Breast epithelium (tissue), 2 donors: ENCODE measurements around a stretch of chr3.

- PRO-cap: no peak
- RAMPAGE, long total RNA, 2 experiments: no peak in any of the 2 experiments
These were observed 3.0 kb downstream of the NBEAL2 start for GRCh38 chr3:46982523-46982761.

GRCh38 chr3:47163059-47163496 lies 835 bp downstream of the SETD2 start:
- PRO-cap: no peak
- RAMPAGE, long total RNA, 2 experiments: no peak in any of the 2 experiments

GRCh38 chr3:47188057-47188256 lies 24.0 kb upstream of the SETD2 start:
- PRO-cap: no peak
- RAMPAGE, long total RNA, 2 experiments: no peak in any of the 2 experiments

DNA sequence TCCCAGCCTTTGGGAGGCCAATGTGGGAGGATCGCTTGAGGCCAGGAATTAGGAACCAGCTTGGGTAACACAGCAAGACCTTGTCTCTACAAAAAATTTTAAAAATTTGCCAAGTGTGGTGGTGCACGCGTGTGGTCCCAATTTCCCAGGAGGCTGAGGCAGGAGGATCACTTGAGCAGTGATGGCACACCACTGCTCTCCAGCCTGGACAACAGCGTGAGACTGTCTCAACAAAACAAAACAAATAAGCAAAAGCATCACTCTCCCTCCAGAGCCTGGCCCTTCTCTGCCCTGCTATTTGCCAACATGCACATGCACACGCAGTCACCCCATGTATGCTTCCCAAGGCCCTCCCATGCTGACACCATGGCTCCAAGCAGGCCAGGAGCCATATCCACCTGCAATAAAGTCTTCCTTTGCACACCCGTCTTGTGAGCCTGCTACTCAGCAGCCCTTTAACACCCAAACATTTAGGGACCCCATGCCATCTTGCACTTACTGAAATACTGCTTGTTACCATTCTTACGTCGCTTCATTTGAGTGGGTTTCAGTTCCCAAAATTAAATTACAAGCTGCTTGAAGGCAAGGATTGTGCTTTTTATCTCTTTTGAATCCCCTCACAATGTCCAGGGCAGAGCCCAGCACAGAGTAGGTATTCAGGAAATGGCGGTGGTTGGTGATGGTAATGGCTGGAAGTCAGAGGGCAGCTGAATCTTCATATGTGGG lies 2.0 kb downstream of the KIF9 start:
- PRO-cap: no peak
- RAMPAGE, long total RNA, 2 experiments: no peak in any of the 2 experiments

DNA sequence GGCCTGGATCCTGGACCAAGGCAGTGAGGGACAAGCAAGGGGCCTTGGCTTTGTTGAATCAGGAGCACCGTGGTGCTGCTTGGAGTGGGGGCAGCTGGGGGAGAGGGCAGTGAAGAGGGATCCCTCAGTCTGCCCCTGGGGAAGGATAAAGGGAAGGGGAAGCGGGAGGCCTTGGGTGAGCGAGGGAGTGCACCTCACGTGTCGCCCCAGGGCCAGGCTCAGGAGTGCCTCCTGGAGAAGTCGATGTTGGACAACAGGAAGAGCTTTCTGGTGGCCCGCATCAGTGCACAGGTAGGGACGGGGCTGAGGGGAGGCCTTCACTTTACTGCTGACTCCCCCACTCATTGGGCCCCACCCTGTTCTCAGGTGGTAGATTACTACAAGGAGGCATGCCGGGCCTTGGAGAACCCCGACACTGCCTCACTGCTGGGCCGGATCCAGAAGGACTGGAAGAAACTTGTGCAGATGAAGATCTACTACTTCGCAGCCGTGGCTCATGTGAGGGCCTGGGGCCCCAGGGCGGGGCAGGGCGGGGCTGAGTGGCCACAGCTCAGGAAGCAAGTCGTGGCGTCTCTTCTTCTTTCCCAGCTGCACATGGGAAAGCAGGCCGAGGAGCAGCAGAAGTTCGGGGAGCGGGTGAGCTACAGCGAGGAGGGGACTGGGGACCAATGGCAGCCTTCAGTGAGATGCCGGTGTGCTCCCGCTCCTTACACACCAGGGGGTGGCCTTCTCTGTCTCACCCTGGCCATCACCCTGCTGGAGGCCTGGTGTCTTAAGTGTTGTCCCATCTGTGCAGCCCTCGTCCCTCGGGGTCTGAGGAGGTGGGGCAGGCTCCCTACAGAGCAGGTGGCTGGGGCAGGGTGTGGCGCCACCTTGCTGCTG lies 25.5 kb downstream of the PTPN23 start:
- PRO-cap: no peak
- RAMPAGE, long total RNA, 2 experiments: no peak in any of the 2 experiments

- PRO-cap: no peak
- RAMPAGE, long total RNA, 2 experiments: no peak in any of the 2 experiments
These were observed 28.5 kb downstream of the PTPN23 start for GRCh38 chr3:47409229-47409864.

- PRO-cap: no peak
- RAMPAGE, long total RNA, 2 experiments: no peak in any of the 2 experiments
These were observed 40.0 kb downstream of the PTPN23 start for GRCh38 chr3:47420594-47421475.

DNA sequence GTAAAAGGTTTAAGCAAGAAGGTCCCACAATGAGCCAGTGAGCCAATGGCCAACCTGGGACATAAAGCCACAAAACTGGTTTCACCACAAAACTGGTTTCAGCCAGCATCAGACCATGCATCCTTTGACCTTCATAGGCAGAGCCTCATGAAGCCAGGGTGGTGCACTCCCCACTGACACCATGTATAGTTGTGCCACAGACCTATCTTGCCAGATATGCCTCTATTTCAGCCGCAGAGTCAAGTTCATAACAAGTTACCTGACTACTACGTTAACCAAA lies 41.9 kb downstream of the SCAP start:
- PRO-cap: no peak
- RAMPAGE, long total RNA, 2 experiments: no peak in any of the 2 experiments

DNA sequence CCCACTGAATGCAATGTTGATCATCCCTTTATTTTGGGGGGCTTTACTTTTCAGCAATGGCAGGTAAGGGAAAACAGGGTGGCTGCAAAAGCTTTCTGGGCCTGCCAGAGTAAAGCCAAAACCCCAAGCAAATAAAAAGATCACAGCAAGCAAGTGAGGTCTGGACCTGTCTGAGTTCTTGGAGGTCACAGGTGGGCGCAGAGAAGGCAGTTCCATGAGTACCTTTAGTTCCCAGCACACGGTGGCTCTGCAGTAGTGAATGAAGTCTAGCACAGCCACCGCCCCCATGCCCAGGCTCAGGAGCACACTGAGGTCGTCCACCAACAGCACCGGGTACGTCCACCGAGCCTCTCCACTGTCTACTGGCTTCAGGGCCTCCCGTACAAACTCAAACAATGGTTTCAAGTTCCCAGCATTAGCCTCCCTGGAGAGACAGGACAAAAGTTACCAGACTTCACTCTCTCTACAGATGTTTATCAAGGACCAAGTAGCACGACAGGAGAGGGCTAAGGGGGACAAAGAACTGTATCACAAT lies 12.0 kb downstream of the ELP6 start:
- PRO-cap: no peak
- RAMPAGE, long total RNA, 2 experiments: no peak in any of the 2 experiments

DNA sequence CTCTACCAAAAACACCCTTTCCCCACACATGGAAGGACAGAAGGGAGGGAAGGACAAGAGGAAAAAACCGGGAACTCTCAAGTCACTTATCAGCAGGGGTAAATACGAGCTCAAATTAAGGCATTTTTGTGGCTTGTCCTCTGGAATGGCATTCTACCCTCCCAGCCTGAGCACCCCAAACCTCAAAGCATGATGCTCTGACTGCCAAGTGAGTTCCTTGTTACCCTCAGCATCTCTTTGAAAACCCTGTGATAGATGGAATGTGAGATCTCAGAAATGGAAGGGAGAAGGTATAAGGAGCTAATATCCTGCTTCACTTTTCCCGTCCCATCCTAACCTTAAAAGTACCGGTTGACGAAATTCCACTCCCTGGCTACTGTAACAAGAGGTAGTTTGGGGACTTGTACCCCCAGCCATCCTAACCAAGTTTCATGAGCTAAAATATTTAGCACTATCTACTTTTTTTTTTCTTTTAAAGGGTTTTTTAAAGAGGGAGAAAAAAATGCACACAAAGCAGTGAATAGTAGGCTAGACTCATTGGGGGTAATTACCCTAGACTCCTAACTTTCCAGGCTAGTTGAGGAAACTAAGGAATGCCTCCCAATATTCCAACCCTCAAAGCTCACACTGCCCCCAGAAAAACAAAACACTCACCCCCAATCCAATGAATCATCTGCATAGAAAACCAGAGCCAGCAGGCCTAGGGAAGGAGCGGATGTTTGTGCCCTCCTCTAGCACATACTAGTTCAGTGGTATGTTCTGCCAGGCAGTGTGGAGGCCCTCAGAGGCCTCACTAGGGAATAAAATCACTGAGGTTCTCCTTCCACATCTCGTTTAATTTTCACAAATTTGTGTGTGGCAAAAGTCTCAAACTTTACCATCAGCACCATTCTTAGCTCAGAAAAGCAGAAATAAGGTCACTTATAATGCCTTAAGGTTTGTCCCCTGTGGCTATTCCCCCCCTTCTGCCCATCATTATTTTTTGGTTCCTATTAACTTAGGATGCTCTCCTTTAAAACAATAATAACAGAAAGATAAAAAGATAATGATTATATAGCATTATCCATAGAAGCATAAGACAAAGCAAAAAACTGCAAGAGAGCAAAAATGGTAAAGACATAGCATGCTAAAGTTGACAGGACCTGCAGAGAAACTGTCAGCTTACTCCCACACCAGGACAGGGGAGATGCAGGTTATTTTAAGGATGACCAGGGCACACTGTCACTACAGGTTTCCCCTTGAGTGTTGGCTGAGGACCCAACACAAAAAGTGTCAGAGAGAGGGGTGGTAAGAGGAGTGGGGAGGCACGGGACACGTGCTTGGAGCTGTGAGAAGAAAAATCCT lies 8.6 kb upstream of the CSPG5 start:
- PRO-cap: no peak
- RAMPAGE, long total RNA, 2 experiments: no peak in any of the 2 experiments

- PRO-cap: no peak
- RAMPAGE, long total RNA, 2 experiments: no peak in any of the 2 experiments
These were observed 33.6 kb upstream of the CSPG5 start for GRCh38 chr3:47612186-47612724.

DNA sequence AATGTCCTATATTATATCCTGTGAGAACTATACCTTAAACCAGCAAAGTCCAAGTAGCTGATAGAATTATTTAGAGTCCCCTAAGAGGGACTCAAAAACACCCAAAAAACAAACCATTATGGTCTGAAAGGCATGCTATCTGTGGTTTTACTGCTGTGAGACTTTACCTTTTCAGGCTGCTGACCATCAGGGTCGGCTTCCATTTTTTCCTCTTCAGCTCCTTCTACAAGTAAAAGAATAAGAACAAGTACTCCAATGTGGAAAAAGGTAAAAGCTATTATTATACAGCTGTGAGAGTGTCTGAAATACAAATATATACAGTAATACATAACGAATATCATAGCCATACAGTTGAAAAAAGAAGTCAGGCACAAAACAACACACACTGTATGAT lies 59.9 kb upstream of the CSPG5 start:
- PRO-cap: no peak
- RAMPAGE, long total RNA, 2 experiments: no peak in any of the 2 experiments

GRCh38 chr3:47706280-47706762 lies 75.4 kb downstream of the SMARCC1 start:
- PRO-cap: no peak
- RAMPAGE, long total RNA, 2 experiments: no peak in any of the 2 experiments

DNA sequence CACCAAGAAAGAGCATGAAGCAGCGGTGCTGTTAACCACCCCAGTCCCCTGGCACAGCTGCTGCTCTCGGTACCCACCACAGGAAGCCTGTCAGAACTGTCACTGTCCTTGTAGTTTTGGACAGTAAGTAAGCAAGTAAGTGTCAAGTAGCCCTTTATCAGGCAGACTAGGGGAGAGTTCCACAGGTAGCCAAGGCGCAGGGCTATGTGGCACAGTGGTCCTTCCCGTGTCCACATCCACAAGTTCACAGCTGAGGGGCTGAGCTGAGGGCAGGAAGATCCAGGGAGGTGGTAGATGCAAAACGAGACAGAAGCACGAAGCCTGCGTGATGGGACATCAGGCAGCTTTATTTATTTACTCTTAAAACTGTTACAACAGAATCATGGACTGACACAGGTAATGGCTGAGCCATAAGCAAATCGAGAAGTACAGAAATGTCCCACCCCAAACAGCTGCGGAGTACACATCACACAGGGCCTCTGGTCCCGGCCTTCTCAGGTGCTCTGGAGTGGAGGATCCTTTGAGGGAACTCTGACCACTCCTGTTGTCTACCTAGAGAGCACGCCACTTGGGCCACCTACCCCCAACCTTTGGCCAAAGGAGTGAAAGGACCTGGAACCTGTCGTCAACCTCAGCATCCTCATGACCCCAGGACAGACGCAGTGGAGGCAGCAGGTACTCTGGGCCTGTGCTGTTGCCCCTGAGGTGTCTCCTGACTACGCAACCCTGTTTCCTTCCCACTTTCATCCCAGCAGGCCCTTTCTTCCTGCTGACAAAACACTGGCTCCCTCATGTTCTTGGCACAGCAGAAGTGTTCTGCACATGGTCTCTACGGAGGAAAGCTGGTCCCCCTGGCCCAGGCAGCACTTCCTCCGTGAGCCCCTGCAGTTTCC lies 47.7 kb downstream of the DHX30 start:
- PRO-cap: no peak
- RAMPAGE, long total RNA, 2 experiments: no peak in any of the 2 experiments

GRCh38 chr3:48034065-48034461 lies 17.8 kb upstream of the MAP4 start:
- PRO-cap: no peak
- RAMPAGE, long total RNA, 2 experiments: no peak in any of the 2 experiments

DNA sequence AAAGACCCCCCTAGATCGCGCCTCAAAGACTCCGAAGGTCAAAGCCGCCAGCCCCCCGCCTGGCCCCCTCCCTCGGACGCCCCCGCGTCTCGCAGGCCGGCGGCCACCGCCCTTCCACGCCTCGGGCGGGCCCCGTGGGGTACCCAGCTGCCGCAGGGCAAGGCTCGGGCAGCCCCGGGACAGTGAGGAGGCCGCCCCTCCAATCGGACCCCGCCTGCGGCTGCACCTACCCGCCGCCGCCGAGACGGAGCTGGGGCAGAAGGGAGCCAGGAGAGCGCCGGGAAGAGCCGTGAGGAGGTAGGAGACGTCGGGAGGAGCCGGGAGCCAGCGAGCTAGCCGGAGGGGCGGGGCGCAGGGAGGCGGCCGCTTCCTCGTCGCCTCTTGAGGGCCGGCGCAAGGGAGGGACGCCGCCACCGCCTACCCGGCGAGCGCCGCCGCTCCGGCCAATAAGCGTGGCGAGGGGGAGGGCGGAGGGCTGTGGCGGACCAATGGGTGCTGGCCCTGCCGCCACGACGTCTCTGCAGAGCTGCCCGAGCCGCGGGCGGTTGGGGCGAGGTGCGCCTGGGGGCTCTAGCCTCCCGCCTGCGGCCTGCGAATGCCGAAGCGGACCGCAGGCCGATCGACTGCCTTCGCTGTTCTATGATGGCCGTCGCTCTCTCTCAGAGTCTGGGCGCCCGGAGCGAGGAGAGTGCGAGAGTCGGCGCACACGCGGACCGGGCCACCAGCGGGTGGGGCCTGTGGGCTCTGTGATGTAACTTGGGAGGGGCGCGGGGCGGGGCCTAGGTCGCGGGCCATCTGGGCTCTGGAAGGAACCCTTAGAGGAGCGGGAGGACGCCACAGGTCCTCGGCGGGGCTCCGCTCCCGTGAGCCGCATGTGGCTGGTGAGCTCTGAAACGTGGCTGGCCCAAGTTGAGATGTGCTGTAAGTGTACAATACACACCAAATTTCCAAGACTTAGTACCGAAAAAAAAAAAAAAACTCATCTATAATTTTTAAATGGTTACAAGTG lies 72.6 kb upstream of the MAP4 start:
- PRO-cap: bidirectional peak, plus-strand start at position 523 of the sequence, minus-strand start at position 299 of the sequence; bidirectional peak, plus-strand start at position 818 of the sequence, minus-strand start at position 730 of the sequence
- RAMPAGE, long total RNA, 2 experiments: start-site peak on the minus strand in 2 of 2 experiments, centred at position 284 of the sequence, 269 to 700 reads per replicate

- PRO-cap: no peak
- RAMPAGE, long total RNA, 2 experiments: no peak in any of the 2 experiments
These were observed 37.3 kb downstream of the CDC25A start for GRCh38 chr3:48150948-48151293.

DNA sequence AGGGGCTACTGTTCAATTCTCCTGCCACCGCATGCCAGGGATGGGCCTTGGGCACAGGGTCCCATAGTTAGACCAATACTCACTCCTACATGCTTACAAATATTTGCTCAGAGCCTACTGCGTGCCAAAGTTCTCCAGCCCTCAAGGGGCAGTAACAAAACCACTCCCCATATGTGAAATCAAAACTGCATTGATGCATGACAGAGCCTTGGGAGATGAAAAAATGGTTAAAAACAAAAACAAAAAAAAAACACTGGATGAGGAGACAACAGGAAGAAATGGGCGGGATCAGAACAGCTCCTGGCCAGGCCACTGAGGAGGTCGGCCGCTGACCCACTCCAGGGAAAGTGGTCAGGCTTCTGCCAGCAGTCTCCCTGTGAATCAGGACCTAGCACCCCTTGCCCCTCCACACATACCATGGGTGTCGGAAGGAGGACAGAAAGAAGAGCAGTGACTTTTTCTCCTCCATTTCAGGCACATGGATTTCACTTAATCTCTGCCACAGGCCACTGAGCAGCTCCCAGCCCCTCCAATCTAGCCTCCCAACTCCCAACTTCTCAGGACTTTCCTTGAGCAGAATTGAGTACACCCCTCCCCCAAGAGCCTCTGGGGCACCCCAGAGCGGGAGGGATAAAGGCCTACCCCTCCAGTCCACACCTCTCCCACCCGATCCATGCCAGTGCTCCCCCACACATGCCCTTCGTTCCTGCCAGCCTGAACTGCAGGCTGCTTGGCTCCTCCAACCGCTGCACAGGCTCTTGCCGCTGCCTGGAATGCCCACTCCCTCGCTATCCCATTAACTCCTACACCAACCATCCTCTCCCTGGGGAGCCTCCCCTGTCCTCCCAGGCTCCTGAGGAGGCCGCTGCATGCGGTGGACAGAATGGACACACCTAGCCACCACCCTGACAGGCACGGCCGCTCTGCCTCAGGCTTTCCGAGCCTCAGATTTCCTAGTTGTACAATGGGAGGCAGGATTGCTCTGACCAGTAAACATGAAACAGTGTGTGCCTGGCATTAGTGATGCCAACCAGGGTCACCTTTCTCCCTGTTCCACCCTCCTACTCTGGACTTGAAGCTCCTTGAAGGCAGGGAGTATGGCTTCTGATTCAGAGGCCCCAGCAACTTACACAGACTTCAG lies 2.6 kb downstream of the PLXNB1 start:
- PRO-cap: no peak
- RAMPAGE, long total RNA, 2 experiments: no peak in any of the 2 experiments

DNA sequence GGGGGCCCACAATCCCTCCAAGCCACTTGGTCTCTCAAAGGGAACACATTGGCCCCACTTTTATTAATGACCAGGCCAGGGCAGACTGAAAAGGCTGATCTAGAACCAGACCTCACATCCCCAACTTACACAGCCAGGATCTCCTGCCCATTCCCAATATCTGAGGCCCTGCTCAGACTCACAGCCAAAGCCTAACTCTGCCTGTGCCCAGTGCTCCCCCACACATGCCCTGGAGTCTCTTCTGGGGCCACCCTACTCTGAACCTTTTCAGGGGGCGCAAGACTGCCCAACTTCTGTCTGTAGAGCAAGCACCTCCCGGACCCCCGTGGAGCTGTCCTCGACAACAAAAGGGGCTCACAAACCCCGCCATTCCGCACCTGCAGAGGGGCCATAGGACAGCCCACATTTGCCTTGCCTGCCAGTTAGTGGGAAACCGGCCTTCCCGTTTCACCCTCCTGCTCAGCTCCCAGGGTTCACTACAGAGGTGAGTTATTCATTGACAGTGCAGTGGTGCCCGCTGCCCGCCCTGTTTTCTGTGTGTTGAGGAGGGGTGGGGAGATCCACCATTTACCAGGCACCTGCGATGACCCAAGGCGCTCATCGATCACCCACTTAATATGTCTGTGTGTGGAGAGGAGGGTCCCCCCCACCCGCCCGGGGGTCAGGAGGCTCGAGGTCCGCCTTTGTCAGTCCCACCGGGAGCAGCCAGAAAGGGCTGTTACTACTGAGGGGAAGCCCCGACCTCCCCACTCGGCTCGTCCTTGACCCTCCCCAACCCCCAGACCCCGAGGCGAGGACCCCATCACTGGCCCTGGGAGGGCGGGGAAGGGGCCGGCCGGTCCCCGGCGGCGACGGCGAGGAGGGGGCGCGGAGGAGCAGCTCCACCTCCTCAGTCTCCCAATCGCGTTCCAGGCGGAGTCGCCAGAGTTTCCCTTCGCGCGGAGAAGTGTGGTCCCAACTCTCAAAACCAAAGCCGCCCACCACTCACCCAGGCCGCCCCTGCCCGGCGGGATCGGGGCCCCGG lies 1.4 kb downstream of the PLXNB1 start:
- PRO-cap: unidirectional peak, plus-strand start at position 924 of the sequence
- RAMPAGE, long total RNA, 2 experiments: no peak in any of the 2 experiments

DNA sequence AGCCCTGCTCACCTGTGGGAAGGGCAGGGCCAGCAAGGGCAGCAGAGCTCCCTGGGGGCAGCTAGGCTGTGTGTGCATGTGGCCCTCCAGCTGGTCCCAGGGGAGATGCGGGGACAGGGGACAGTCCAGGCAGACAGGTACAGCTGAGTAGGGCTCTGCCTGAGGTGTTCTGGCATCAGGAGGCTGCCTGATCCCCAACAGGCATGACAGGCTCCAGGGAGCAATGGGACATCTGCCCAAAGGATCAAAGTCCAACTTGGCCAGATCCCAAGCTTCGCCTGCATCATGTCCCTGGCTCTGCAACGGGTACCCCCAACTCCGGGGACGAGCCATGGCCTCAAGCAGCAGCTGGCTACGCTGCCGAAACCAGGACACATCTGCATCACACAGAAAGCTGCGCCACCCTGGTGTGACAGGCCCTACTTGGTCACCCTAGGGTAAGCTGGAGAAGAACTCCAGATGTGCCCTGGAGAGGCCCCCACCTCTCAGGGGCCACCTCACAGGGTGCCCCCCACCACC lies 2.3 kb downstream of the TREX1 start:
- PRO-cap: no peak
- RAMPAGE, long total RNA, 2 experiments: no peak in any of the 2 experiments